SK-N-MC (cell line): ENCODE data around the gene SERPINH1.

DNA sequence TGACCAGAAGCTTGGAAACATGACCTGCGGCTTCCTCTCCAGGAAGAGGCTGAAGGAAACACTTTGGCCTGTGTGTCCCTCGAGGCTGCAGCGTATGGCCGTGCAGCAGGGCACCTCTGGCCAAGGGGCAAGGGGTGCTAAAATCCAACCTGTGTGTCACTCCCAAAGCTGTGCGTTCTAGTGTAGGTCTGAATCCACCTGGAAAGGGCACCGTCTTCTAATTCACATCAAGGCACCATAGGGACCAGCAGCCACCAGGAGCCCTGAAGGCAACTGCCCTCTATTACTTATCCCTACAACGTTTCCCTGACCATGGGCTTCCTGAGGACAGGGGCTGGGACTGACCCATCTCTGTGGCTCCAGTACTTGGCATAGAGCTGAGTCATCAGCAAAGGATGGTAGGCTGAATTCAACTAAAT, 22.7 kb downstream of the TPBGL start:
- RRBS: no CpG with 5 or more reads among the region's 7 CpGs

DNA sequence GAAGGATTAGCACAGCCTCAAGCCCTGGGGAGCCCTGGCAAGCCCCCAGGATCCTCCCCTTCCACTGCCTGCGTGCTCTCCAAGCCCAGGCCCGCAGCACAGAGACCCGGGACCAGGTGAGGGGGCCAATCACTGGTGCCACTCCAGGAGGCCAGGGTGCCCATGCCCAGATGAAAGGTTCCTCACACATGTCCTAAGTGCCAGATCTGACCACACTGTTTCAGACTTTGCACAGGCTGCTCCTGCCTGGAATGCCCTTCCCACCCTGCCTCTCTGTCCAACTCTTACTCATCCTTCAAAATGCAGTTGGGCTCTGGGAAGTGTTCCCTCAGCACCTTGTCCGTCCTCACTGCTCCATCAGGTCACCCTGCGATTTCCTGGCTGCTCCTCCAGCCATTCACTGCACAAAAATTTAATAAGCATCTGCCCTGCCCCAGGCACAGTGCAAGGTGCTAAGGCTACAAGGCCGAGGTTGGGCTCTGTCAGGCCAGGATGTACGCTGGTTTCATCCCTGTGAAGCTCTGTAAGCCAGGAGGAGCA, 32.2 kb downstream of the ARRB1 start:
- RRBS: no CpG with 5 or more reads among the region's 7 CpGs

- RRBS: no CpG with 5 or more reads among the region's 10 CpGs
Measured at GRCh38 chr11:75346722-75347310, 4.6 kb downstream of the ARRB1 start.

DNA sequence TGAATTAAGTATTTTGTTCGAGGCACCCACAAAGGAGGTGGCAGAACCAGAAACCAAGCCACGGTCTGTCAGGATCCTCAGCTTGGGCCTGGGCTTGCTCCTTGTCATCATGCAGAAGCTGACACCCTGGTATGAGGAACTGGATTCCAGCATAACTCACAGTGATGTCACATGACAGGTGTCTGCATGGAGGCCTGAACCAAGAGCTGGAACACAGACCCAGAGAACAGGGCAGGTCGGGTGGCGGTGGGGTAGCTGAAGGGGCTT, 18.7 kb upstream of the RPS3 start:
- RRBS: no CpG with 5 or more reads among the region's 4 CpGs

DNA sequence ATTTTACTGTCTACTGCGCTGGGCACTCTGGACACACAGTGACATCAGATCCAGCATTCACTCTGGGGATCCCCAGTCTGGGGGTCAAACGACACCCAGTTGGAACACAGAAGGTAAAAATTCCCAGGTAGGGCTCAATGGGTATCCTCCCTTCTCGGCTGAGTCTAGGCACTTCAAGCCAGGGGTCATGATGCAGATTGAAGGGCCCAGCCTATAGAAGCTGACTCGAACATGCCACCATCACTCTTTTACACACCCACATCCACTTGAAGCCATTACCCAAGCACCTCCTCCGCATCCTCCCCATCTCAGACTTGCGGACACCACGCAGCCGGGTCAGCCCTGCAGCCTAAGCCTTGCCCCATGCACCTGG, 354 bp downstream of the KLHL35 start:
- RRBS: no CpG with 5 or more reads among the region's 8 CpGs

DNA sequence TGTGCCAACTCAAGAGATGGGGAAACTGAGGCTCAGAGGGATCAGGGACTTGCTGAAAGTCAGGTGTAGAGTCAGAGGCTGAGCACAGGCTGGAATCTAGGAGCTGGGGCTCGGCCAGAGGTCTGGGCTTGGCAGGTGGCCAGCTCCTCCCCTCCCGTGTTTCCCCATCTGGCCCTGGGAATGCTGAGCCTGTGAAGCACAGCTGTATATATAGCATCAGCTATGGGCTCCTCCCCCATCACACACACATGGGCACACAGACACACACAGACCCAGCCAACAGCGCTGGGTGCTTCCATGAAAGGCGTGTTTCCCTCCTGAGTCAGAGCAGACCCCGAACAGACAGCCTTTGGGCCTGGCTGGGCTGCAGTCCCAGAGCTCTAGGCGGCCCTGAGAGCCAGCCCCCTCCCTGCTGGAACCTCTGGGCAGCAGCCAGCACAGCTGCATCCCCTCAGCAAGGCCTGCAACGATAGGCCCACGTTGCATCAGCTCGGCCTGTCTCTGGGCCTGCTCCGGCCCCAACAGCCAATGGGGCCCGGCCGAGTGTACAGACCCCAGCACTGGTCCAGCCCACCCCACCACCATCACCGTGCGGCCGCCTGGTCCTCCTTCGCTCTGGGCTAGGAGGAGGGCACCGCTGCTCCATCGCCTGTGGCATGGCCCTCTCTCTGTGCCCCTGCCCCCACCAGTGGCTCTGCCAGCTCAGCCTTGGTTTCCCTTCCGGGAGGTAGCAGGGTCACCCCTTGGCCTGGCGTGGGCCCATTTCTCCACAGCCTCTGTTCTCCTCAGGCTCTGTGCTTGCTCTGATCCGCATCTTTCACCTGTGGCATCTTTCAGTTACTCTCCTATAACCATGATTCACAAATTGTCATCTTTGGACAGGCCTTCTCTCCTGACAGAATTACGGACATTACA, 7.6 kb upstream of the SERPINH1 start:
- RRBS: no CpG with 5 or more reads among the region's 22 CpGs

DNA sequence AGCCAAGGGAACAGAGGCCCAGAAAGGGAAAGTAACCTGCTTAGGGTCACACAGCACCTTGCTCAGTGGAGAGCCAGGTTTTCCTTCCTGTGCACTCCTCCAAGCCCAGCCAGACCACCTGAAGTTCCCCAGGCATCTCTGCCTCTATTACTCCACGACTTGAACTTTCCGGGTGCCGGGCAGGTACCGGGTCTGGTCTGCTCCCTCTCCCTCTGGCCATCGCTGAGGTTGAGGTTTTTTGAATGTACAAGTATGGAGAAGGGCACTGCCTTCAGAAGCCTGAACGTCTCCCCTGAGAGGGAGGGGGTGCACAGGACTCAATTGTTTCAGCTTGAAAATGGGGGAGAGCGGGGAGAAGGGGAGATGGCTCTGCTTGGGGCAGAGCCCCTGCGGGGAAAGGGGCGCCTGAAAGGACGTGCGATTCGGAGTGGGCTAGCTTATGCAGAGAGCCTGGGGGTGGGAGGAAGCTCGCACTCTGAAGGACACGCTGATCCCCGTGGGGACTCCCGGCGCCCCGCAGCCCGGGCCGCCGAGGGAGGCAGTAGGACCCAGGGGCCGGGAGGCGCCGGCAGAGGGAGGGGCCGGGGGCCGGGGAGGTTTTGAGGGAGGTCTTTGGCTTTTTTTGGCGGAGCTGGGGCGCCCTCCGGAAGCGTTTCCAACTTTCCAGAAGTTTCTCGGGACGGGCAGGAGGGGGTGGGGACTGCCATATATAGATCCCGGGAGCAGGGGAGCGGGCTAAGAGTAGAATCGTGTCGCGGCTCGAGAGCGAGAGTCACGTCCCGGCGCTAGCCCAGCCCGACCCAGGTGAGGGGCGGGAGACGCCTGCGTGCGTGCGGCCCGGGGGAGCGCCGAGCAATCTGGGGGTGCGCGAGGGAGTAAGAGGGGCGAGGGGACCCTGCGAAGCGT, at the start of gene SERPINH1:
TSS of gene SERPINH1 (plus strand) at position 738 of the 906 bp plus-strand sequence.
- RRBS: under 1% methylated on average over 23 of the region's 56 CpGs

DNA sequence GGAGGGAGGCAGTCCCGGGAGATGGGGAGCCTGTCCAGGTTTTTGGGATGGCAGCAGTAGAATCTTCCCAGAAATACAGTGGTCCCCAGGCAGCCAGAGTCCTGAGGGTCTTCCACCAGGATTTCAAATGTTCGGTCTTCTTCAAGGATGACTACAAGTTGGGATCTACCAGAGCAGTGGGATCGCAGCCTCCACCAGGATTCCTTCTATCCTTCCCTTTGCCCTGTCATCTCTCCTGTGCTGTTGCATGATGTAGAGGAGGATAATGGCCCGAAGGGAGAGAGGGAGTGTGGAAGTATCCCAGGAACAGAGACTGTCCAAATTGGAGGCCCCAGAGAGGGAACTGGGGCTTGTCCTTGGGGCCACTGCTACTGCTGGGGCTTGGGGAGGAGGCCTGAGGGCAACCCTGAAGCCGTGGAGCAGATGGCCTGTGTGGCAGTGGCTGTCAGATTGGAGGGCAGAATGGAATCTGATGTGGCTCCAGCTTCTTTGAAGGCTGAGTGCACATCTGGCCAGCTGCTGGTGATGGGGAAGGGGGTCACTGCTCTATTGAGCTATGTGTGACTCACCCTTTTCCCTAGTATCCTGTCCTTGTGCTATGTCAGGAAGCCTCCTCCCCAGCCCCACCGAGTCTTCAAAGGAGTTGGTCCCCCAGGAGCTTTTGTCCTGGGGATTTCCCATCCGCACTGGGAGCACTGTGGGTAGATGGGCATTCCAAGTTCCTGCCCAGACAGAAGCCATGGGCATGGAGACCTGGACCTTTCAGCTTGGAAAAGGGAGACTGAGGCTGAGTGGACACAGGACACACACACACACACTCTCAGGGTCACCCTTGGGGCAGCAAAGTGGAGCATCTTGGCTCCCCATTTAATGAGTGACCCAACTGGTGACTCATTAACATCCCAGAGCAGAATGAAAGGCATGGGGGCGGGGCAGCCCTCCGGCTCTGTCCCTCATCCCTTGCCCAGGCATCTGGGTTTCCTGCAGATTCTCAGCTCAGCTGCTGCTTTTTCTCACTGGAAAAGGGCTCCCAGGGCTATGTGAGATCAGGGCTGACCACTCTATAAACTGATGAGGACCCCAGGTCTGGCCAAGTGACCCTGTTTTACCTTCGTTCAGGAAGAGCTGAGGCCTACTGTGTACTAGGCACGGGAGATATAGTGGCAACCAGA, 3.1 kb downstream of the SERPINH1 start:
- RRBS: no CpG with 5 or more reads among the region's 11 CpGs

DNA sequence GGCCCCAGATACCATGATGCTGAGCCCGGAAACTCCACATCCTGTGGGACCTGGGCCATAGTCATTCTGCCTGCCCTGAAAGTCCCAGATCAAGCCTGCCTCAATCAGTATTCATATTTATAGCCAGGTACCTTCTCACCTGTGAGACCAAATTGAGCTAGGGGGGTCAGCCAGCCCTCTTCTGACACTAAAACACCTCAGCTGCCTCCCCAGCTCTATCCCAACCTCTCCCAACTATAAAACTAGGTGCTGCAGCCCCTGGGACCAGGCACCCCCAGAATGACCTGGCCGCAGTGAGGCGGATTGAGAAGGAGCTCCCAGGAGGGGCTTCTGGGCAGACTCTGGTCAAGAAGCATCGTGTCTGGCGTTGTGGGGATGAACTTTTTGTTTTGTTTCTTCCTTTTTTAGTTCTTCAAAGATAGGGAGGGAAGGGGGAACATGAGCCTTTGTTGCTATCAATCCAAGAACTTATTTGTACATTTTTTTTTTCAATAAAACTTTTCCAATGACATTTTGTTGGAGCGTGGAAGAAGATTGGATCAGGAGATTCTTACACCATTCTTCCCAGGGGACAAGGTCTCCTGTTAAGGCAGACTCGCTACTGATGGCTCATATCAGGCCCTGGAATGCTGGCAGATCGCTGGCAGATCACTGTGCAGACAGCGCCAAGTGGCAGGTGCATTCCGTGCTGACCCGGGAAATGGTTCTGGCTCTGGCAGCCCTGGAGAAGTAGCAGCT, 10.4 kb downstream of the SERPINH1 start:
- RRBS: 96% methylated on average over 1 of the region's 11 CpGs

- RRBS: 32% methylated on average over 11 of the region's 44 CpGs
Measured at GRCh38 chr11:75583621-75584376, 21.7 kb downstream of the SERPINH1 start.

GRCh38 chr11:75737403-75737648, 19.7 kb downstream of the MOGAT2 start:
- RRBS: no CpG with 5 or more reads among the region's 3 CpGs

DNA sequence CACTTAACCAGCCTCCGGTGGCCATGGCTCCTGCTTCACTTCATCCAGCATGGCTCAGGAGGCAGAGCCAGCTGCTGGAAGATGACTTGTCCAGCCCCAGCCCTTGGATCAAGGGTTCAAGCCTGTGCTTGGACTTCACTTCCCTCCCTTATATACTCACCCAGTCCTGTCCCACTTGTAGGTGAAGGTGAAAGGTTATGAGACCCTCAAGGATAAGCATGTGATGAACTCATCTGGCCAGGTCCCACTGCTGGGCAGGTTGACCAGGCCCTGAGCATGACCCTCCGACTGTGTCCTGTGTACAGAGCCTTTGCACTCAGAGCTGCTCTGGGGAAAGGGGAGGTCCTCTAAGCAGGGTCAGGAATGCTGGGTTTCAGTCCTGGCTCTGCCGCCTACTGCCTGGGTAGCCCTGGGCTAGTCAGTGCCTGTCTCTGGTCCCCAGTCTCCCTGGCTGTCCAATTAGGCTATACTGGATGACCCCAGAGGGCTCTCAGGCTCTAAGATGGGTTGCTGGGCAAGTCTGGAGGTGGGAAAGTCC, 14.0 kb downstream of the DGAT2 start:
- RRBS: no CpG with 5 or more reads among the region's 3 CpGs

DNA sequence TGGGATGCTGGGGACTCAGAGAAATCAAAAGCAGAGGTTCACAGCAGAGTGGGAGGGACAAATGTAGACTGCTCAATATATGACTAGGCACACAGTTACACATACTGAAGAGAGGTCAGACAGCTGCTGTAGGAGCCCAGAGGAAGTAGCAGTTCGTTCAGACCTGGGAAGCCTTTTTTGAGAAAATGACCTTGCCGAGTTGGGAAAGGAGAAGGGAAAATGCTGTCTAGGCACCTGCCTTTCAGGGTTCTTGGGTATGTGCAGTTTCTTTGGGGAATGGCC, 4.3 kb upstream of the UVRAG start:
- RRBS: no CpG with 5 or more reads among the region's 2 CpGs

- RRBS: no CpG with 5 or more reads among the region's 9 CpGs
Measured at GRCh38 chr11:75873323-75874237, 58.6 kb downstream of the UVRAG start.

- RRBS: 89% methylated on average over 1 of the region's 21 CpGs
Measured at GRCh38 chr11:76225059-76225853, 19.0 kb upstream of the WNT11 start.

DNA sequence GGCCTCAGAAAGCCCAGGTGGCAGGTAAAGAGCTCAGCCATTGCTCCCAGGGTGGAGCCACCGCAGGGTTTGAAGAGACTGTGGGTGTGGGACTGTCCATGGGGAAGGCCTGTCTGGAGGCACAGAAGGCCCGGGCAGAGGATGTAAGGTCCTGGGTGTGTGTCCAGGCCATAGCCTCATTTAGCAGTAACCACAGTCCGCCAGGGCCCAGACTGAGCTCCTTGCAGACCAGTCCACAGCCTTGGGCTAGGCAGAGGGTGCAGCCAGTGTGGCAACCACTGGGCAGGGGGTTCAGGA, 27.6 kb upstream of the WNT11 start:
- RRBS: no CpG with 5 or more reads among the region's 3 CpGs

DNA sequence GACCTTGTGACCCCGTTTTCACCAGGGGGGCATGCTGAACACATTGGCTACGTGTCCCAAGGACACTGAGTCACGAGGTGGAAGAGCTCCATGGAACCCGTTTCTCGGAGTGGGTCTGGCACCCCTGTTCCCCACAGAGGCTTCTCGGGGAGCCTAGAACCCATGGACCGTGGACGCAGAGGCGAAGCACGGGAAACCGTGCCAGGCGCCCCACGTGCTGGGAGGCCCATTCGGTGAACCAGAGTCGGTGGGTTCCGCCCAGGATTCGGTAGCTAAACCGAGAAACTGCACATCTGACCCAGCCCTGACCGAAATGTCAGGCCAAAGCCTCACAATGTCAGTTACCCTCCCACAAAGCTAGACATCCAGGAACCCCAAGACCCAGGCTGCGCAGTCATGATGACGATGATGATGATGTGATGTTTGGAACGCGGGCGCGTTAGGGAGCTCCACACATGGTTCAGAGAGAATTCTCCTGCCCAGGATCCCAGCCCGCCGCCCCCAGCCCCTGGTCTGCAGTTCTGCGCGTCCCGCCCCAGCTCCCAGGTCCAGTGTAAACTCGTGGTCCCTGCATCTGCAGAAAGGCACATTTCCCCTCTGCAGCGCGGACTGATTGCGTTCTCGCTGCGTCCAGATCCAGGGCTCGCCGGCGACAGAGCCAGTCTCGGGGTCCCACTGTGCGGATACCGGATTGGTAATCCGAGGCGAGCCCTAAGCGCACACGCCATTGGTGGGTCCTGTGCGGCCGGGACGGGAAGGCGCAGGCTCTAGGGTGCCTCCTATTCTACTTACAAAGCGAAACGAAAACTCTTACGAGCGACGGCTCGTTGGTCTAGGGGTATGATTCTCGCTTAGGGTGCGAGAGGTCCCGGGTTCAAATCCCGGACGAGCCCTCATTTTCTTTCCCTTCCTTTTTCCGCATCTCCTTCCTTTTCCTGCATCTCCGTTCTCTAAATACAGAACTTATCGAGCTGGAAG, 28.7 kb upstream of the WNT11 start:
- RRBS: under 1% methylated on average over 9 of the region's 64 CpGs

- RRBS: no CpG with 5 or more reads among the region's 5 CpGs
Measured at GRCh38 chr11:76352374-76352927, 28.5 kb downstream of the THAP12 start.

DNA sequence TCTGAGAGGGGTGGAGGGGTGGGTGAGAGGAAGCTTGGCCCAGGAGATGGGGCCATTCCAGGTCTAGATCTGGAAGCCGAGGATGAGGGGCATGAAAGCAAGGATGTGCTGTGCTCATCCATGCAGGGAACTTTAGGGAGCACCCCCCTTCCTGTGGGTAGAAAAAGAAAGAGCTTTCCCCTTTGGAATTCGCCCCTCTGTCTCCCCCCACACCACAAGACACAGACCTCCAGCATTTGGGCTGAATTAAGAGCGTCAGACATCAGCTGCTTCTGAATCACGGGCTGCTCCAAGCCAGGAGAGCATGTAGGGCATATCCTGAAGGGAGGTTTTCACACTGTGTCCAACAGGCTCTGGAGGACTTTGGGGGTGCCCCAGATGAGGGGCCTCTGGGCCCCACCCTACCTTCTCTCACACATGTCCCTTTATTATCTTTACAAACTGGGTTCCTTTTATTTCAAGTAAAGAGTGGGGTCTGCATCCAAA, 53.0 kb downstream of the LRRC32 start:
- RRBS: no CpG with 5 or more reads among the region's 4 CpGs